NB4 (cell line): ENCODE measurements around the gene PDK2.

DNA sequence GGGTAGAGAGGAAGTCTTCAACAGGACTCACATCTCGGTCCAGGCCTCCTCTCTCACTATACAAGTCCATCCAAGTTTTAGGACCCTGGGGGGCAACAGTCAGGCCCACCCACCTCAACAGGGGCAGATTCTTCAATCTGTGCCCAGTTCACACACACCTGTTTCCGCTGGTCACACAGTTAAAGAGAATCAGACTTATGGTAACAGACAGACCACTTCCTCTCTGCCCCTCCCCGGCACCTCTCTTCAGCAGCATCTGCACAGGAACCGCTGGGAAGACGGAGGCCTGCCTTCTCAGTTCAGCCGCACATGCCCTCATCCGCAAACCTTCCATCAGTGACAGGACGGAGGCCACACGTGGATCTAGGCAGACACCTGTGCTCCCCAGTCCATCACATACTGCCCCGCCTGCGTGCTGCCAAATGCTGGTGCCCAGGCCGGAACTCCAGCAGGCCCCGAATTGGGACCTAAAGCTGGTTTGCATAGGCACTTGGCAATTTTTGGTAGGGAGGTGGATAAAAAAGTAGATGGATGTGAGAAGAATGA, 10.3 kb downstream of the PHB1 start:
- RRBS = no CpG with 5 or more reads among the region's 13 CpGs

DNA sequence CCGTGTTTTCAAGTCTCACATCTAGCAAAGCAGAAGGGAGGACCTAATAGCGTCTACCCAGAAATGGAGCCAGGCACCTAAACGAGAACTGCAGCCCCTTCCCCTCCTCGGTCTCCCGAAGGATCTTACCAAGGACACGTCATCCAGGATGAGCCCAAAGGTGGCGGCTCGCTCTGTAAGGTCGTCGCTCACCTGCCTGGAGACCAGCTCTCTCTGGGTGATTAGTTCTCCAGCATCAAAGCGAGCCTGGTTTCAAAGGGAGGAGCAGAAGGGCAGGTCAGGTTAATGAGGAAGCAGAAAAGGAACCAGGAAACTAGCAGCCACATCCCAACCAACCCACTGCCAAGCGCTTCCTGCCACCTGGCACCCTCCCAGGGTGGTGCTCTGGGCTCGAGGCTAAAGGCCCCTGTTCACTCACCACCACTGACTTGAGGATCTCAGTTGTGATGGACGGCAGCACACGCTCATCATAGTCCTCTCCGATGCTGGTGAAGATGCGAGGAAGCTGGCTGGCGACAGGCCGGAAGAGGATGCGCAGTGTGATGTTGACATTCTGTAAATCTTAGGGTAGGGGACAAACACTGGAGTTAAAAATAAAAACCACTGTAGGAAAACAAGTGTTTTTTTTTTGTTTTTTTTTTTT, 5.6 kb downstream of the PHB1 start:
- RRBS = no CpG with 5 or more reads among the region's 20 CpGs

- RRBS = no CpG with 5 or more reads among the region's 8 CpGs
These were observed 10.1 kb upstream of the PHB1 start for GRCh38 chr17:49424658-49425214.

DNA sequence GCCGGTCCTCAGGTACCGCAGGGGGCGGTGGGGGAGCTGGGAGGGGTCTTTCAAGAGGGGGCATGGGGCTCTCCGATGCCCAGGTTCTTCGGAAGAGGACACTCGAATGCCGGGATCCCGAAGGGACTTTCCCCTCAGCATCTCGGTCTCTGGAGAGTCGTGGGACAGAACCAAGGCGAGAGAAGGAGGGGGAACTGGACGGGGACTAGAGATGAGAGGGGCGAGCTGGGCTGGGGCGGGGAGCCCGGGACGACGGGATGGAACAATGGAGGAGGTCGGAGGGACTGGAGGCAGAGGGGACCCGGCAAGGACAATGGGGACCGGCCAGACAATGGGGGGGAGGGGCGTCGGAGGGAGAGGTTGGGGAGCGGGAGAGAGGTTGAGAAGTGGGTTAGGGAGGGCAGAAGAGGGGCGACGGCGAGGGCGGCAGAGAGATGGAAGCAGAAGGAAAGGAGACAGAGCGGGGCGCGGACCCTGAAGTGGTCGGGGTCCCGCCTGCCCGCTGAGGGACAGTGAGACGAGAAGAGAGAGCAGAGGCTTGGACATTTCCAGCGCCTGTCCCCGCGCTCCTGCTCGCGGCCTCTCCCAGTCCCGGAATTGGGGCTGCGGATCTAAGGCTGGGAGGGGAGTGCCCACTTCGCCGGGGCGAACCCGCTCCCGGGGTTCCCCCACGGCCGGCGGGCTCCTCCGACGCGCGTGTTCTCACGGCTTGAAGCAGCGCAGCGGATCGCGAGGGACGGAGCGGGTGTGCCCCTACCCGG, 797 bp downstream of the NGFR start:
- RRBS = 53% methylated on average over 24 of the region's 61 CpGs

- RRBS = no CpG with 5 or more reads among the region's 13 CpGs
These were observed 15.5 kb upstream of the SLC35B1 start for GRCh38 chr17:49723119-49723868.

- RRBS = no CpG with 5 or more reads among the region's 5 CpGs
These were observed 22.4 kb upstream of the SLC35B1 start for GRCh38 chr17:49730010-49730674.

GRCh38 chr17:49747081-49747606, 16.8 kb downstream of the FAM117A start:
- RRBS = no CpG with 5 or more reads among the region's 2 CpGs

DNA sequence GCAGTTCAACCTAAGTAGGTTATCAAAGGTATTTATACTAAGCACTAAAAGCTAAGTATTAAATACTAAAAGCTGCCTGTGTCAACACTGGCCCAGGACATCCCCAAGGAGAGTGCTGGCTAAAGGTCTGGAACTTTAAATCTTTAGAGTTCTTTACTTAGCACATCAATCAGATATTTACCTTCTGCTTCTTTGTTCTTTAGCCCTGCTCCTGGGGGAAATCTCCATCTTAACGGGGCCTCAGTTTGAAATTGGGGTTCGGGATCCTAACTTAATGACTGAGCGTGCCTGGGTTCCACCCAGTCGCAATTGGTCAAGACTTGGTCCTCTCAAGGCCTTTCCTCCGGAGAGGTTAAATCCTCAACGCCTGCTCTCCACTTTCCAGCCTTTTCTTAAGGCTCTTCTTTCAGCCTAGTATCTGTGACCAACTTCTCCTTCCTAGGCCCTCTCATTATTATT, 1.1 kb upstream of the KAT7 start:
- RRBS = no CpG with 5 or more reads among the region's 6 CpGs

DNA sequence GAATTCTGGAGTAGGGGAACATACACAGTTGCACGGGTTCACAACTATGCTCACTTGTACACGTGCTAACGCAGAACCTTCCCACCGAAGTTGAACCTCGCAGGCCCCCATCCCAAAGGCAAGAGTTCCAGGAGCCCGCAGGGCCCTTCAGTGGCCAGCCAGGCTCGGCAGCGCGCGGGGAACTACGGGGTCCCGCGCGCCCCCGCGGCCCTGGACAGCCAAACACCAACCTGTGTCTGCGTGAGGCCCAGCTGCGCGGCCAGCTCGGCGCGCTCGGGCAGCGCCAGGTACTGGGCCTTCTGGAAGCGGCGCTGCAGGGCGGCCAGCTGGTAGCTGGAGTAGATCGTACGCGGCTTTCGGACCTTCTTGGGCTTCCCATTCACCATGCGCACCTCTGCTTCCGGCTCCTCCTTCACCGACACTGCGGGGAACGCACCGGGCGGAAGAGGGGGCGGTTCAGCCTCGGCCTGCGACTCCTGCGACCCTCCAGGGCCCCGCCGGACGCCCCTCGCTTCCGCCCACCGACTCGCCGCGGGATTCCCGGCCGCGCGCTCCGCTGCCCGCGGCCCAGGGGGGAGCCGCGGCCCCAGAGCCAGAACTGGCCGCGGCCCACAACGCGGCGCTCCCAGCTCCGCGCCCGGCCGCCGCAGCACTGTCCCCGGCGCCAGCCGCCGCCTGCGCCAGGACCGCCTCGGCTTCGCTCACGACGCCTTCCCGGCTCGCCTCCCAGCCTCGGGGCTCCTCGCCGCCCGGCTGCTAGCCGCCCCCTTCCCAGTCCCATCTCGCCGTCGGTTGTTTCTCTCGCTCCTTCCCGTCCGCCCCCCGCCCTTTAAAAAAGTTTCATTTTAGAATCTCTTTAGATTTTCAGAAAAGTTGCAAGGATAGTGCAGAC, 1.6 kb downstream of the DLX3 start:
- RRBS = 15% methylated on average over 45 of the region's 94 CpGs

GRCh38 chr17:50089541-50090631, 5.3 kb upstream of the PDK2 start:
- RRBS = no CpG with 5 or more reads among the region's 22 CpGs

- RRBS = 19% methylated on average over 12 of the region's 81 CpGs
These were observed at the start of gene PDK2 for GRCh38 chr17:50094613-50095856. PDK2 (plus strand) TSS chr17:50095351.

- RRBS = no CpG with 5 or more reads among the region's 11 CpGs
These were observed 15.0 kb downstream of the SAMD14 start for GRCh38 chr17:50114714-50115613.

DNA sequence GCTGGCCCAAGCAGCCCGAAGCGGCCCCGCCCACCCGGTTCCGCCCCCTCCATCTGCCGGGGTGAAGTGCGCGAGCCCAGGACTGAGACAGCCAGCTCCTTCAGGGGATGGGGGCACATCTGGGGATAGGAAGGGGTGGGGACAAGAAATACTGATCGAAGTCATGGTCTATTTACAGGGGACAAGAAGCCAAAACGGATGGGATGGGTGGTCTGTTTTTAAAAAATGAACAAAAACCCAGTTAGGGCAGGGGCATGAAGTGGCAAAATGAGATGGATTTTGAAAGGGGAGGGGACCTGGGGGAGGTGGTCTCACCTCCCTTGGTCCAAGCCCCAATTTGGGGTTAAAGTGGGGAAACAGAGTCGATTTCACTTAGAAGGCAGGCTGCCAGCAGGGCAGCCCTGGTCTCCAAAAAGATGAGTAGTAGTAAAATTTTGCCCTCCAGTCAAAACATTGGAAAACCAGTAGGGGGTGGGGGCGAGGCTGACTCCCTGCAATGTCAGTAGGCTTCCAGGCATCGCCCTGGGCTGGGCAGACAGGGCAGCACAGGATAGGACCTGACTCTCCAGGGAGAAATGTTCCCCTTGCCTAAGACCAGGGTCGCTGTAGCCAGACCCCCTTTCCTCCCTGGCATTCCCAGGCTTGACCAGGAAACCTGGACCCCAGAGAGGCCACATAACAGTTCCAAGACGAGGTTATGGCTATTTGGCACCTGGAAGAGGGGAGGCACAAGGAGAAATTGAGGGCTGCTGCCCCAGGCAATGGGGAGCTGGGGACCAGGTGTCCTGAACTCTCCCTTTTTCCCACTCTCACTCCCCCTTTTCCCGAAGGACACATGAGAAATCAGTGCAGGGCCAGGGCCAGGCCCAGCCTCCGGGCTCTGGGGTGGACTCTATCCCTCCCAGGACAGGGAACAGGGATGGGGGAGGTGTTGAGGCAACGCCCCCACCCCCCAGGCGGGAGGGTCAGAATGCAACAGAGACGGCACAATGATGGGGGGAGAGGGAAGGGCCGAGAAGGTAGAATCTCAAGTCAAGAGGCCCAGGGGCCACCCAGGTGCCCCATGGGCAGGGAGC, 4.2 kb upstream of the SAMD14 start:
- RRBS = no CpG with 5 or more reads among the region's 21 CpGs

- RRBS = no CpG with 5 or more reads among the region's 12 CpGs
These were observed 3.8 kb downstream of the PPP1R9B start for GRCh38 chr17:50146504-50147272.

GRCh38 chr17:50210114-50210765, 8.8 kb upstream of the COL1A1 start:
- RRBS = no CpG with 5 or more reads among the region's 18 CpGs

DNA sequence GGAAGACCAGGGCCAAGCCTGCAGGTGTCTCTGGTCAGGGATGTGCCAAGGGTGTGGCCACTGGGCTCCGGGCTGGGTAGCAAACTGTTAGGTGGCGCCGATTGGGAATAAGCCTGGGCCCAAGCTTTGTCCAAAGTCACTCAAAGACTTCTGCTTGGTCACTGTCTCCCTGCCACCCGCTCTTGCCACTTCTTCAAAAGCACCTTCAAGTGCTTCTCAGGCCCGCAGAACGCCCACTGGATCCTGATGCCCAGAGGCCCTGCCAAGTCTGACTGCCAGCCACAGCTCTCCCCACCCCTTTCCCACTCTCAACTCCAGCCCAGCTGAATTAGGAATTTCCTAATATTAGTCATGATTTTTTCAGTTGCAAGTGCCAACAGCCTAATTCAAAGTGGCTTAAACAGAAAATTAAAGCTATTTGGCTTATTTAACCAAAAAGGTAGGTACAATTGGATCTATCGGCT, 20.7 kb upstream of the COL1A1 start:
- RRBS = no CpG with 5 or more reads among the region's 7 CpGs

- RRBS = no CpG with 5 or more reads among the region's 5 CpGs
These were observed 2.5 kb downstream of the TMEM92 start for GRCh38 chr17:50276655-50277238.

- RRBS = no CpG with 5 or more reads among the region's 17 CpGs
These were observed 4.7 kb downstream of the TMEM92 start for GRCh38 chr17:50278644-50279598.

DNA sequence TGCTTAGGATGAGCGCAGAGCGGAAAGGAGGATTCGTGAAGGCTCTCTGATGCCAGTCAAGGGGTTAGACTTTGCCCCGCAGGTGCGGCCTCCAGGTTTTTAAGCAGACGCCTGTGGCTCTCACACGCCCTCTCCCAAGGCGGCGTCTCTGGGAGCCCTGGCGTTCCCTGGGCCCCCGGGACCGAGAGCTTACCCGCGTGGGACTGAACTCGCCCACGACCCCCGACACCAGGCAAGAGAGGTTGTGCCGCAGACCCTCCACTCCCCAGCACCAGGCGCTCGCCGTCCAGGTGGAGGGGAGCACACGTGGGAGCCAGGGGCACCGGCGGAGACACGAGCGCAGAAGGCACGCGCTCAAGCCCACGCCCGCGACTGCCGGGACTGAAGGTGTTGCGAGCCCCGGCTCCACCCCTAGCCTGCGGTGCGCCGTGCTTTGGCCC, 354 bp upstream of the XYLT2 start:
- RRBS = 1% methylated on average over 14 of the region's 37 CpGs

DNA sequence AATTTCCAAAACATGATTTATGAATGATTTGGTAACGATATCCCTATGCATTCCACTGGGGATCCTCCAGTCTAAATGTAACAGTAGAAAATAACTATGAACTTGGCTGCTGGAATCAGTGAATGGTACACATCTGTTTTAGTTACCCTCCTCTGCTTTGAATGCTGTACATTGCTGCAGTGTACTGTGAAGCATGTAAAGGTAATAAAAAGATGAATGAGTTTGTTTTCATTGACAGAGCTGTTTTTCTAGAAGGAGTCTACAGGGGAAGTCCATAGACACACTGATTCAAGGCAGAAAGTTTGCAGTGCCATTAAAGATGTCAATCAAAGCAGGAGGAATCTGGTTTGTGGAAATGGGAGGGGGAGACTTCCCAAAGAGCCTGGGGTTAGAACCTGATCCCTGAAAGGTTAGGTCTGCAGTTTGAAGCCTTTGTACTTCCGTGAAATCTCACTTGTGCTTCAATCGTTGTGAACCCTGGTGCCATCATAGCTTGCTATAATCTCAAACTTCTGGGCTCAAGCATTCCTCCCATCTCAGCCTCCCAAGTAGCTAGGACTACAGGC, 5.1 kb downstream of the ACSF2 start:
- RRBS = no CpG with 5 or more reads among the region's 3 CpGs